Ascending aorta (tissue), 1 donor: Measurements from ENCODE around the genes HES2 and CAMTA1.

- PRO-cap, result no peak
These were observed at the start of gene HES2 for GRCh38 chr1:6419522-6420591. Gene HES2 (minus strand): TSS chr1:6419919.

DNA sequence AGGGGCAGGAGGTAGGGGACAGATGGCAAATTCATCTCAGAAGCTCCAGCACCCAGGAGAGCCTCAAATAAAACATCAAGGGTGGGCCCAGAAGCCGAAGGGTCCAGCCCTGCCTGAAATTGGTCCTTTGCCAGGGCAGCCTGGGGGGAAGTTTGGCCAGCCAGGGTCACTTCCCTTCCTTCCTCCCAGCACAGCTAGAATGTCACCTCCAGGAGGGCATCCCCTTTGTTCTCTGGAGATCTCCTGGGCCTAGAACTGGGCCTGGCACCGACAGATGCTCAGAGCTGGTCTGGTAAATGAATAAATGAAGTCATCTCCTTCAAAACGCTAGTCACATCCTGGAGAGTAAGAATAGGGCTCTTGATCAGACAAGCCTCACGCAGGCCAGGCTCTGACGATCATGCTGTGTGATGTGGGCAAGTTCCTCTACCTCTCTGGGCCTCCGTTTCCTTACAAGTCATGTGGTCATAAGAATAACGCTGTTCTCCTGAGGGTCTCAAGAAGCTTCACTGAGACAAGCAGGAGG, 1.7 kb upstream of the PLEKHG5 start:
- PRO-cap, result no peak

DNA sequence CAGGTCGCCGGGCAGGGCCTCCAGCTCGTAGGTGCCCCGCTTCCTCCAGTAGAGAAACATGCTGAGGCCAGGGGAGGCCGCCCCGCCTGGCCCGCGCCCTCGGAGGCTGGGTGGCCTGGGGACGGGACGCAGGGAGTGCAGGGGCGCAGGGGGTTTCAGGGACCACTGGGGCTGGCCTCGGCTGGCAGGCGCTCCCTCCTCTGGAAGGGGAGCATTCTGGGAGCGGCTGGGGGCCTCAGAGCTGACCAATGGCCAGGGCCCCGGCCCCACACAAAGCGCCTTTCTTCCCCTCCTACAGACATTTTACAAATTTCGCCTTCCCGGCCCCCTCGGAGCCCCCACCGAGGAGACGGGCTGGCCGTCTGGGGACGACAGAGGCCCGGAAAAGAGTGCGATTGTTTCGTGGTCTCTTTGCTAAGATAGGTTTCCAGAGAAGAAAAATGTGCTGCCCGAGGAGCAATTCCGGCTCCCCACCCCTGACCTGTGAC, 14.7 kb upstream of the PLEKHG5 start:
- PRO-cap, result no peak

- PRO-cap, result no peak
These were observed 27.9 kb downstream of the NOL9 start for GRCh38 chr1:6526215-6527012.

GRCh38 chr1:6590755-6591779, 11.3 kb downstream of the ZBTB48 start:
- PRO-cap, result unidirectional peak, minus-strand start at chr1:6591493

GRCh38 chr1:6625280-6626162, 853 bp downstream of the THAP3 start:
- PRO-cap, result no peak

DNA sequence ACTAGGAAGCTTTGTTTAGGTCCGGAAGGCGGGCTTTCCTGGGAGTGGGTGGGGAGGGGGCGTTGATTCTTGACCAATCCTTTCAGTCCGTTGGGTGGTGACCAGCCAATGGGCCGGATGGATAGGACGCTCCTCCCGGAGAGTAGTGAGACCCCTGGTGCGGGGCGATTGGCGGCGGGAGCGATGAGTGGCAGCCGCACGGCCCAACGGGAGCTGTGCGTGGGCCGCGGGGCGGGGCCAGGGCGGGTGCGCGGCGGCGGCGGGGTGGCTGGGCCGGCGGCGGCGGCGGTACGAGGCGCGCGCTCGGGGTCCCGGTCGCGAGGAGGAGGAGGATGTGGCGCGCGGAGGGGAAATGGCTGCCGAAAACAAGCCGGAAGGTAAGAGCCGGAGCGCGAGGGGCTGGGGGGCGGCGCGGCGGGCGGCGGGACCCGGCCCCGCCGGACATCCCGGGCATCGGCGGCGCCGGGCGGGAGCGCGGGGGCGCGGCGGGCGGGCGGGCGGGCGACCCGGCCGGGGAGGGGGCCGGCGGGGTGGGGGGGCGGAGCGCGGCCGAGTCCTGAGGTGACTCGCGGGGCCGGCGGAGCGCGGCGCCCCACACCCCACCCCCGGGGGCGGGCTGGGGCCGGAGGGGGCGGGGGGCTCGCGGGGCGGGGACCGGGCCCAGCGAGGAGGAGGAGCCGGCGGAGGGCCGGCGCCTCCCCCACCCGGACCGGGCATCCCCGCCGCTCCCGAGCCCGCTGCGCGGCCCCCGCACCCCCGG, at the start of gene CAMTA1:
Gene CAMTA1 (plus strand): TSS at position 256 of the 760 bp plus-strand sequence.
- PRO-cap, result bidirectional peak, plus-strand start at position 148 of the sequence, minus-strand start outside the sequence; unidirectional peak, plus-strand start at position 256 of the sequence; unidirectional peak, plus-strand start at position 666 of the sequence

GRCh38 chr1:6922514-6922994, 137.3 kb downstream of the CAMTA1 start:
- PRO-cap, result bidirectional peak, plus-strand start at chr1:6922906, minus-strand start at chr1:6922680

DNA sequence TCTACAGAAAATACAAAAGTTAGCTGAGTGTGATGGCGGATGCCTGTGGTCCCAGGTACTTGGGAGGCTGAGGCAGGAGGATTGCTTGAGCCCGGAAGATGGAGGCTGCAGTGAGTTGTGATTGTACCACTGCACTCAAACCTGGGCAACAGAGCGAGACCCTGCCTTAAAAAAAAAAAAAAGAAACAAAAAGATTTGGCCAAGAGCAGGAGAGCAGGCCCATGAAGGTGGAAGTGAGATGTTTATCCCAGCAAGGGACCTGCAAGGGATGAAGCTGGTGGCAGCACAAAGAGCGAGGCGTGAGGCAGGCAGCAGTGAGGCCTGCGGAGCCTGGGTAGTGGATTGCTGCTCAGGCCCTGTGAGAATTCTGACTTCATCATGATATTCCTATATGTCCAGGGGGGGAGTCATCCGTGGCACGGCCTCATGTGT, 240.7 kb downstream of the CAMTA1 start:
- PRO-cap, result no peak

GRCh38 chr1:7388125-7389233, 382.6 kb upstream of the VAMP3 start:
- PRO-cap, result no peak

GRCh38 chr1:7389234-7389696, 381.8 kb upstream of the VAMP3 start:
- PRO-cap, result no peak

DNA sequence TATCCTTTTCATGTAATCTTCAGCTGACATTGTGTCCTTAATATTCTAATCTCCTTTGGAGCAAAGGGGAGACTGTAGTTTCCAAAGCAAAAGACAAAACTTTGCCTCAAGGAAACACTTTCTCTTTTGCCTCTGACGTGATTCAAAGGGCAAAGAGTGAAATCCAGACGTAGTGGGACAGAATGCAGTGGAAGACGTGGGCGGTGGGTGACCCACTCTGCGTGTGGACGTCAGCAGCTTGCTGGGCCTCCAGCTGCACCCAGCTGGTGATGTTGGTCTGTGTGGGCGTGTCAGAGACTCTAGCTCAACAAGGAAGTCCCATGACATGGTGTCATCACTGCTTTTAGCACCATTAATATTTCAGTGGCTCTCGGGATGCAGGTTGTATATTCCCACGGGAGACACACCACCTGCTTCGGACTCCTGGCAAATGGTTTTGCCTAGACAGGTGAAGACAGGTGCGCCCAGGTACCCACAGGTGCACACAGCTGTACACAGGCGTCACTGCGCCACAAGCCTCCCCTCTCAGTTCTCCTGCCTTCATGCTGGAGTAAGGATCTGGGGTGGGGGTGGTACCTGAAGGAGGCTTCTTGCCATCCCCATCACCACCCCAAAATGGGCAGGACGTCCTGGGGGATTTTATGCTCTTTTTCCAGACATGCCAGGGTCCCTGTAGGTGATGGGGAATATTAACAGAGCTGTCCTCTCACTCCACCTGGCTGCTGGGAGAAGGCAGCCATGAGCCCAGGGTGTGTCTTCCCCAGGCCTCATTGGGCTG, 292.1 kb upstream of the VAMP3 start:
- PRO-cap, result no peak

- PRO-cap, result no peak
These were observed 220.6 kb upstream of the VAMP3 start for GRCh38 chr1:7550531-7550837.

GRCh38 chr1:7645570-7645894, 125.6 kb upstream of the VAMP3 start:
- PRO-cap, result no peak

DNA sequence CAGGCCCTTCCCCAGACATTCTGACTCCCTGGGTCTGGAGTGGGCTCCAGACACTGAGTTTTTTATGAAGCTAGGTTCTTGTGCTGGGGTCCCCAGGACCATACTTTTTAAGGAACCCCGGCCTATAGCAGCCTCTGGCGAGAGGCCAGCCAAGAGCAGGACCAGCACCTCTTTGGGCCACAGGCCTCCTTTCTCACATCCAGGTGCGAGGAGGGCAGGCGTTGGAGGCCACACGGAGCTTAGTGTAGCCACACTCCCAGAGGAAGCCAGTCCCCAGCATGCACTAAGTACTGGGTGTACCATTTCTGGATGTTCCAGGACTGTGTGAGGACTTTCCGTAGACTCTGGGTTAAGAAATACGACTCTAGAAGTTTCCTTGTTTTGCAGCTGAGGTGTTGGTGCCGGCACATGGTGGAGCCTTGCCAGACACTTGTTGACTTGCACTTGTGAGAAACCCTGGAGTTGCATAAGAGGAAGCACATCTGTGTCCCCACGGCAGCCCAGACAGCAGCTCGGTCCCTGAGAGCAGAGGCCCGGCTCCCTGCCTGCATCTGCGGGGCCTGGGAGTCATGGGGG, 122.2 kb upstream of the VAMP3 start:
- PRO-cap, result no peak

- PRO-cap, result no peak
These were observed 344 bp upstream of the UTS2 start for GRCh38 chr1:7853259-7853558.

GRCh38 chr1:8003974-8004646, 22.0 kb downstream of the ERRFI1 start:
- PRO-cap, result no peak

- PRO-cap, result no peak
These were observed 49.5 kb upstream of the ERRFI1 start for GRCh38 chr1:8075492-8076040.

- PRO-cap, result no peak
These were observed 68.5 kb upstream of the ERRFI1 start for GRCh38 chr1:8094147-8095401.

DNA sequence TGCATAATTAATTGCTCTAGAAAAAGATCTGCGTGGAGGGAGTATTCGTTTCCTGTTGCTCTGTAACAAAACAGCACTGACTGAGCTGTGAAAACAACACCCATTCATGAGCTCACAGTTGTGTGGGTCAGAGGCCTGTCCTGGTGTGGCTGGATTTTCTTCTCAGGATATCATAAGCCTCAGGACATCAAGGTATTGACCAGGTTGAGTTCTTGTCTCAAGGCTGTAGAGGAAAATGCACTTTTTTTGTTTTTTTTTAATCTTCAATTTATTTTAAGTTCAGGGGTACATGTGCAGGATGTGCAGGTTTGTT, 87.2 kb upstream of the ERRFI1 start:
- PRO-cap, result no peak